Measurements from ENCODE around the genes POMC and RAB10.

GRCh38 chr2:23458795-23459555 lies 74.0 kb downstream of the KLHL29 start:
- RRBS: no CpG with 5 or more reads among the region's 6 CpGs

DNA sequence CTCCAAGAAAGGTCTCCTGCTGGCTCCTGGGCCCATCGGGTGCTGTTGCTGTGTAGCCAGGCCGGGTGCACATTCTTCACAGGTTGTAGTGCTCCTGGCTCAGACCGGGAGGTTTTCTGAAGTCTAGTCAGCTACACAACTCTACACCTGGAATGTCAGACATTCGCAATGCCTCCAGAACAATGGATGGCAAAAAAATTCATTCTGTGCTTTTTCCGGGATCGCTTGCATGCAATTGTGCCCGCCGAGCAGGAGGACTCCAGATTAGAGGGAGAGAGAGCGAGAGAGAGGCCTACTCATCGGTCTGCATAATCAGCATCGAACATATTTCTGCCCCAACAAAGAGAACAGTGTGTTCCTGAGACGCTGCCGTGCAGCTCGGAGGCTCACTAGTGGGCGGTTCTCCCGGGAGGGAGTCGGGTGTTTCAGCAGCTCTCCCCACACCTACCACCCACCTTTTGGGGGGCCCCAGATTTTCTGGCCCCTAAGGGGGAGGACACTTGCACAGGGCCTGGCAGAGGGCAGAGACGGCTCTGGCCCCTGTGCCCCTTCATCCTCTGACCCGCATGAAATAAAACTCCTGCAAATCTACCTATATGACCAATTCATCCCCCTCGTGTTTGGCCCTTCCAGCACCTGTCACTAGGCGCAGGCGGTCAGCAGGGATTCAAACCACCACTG lies 117.2 kb downstream of the KLHL29 start:
- RRBS: 100% methylated on average over 1 of the region's 22 CpGs

- RRBS: no CpG with 5 or more reads among the region's 11 CpGs
Observed at GRCh38 chr2:23563931-23564205, 178.9 kb downstream of the KLHL29 start.

DNA sequence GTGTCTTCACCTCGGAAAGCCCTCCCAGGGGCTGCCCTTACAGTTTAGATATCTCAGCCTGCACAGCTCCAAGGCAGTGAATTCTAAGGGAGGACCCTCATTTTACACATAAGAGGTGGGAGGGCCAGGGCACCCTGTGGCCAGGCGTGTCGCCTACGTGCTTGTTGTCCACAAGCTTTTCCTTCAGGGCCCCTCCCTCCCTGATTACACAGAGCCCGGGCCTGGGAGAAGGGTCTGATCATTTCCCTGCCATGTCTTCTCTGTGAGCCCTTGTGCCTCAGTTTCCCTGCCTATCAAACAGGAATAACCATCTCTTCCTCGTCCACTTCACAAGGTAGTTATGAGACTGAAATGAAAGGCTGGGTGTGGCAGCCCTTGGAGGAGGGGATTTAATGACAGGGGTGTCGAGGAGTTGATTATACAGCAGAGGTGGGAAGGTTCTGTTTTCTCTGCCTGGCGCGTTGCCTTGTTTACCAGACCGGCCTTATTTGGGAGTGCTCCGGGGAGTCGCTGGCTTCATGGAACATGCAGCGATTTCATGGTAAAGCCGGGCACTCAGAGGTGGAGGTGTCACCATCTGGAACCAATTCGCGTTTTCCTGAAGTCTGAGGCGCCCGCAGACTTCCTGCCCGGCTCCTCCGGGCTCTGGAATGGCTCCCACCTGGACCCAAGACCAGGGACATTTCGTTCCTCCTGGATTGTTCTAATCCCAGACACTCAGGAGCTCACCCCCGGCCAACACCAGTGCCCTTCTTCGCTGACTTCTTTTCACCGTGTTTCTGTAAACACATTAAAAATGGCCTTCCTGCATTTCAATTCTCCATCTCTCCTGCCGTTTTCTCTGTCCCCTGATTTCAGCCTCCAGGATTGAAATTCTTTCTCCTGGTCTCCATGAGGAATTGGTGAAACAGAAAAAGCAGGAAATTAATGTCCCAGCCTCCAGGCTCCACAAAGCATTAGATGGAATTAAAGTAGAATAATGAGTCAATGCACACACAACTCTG lies 209.0 kb downstream of the KLHL29 start:
- RRBS: 42% methylated on average over 6 of the region's 25 CpGs

GRCh38 chr2:24492206-24492994 lies 1.3 kb downstream of the NCOA1 start:
- RRBS: 2% methylated on average over 3 of the region's 22 CpGs

DNA sequence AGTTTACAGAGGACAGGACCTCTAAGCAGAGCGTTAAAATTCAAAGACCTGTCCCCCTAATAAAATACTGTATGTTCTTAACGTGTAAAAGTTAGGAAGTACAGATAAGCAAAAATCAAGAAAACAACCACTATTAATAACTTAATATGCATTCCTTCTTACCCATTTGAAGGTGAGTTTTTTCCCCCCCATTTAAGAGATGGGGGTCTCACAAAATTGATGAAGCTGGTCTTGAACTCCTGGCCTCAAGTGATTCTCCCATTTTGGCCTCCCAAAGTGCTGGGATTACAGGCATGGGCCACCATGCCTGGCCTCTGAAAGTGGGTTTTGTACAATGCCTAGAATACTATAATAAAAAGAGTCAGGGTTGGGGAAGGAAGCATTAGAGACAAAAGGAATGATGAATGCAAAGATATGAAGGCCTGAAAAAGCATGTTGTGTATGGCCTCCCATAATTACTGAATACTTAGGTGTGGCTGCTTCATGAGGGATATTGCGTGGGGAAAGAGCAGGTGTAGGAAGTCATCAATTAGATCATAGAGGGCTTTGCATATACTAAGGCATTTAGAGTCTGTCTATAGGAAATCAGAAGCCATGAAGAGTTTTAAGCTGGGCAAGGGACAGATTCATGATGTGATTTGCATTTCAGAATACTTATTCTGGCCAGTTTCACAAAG lies 48.0 kb downstream of the NCOA1 start:
- RRBS: no CpG with 5 or more reads among the region's 3 CpGs

- RRBS: no CpG with 5 or more reads among the region's 4 CpGs
Observed at GRCh38 chr2:24720309-24720855, 72.8 kb downstream of the PTRHD1 start.

DNA sequence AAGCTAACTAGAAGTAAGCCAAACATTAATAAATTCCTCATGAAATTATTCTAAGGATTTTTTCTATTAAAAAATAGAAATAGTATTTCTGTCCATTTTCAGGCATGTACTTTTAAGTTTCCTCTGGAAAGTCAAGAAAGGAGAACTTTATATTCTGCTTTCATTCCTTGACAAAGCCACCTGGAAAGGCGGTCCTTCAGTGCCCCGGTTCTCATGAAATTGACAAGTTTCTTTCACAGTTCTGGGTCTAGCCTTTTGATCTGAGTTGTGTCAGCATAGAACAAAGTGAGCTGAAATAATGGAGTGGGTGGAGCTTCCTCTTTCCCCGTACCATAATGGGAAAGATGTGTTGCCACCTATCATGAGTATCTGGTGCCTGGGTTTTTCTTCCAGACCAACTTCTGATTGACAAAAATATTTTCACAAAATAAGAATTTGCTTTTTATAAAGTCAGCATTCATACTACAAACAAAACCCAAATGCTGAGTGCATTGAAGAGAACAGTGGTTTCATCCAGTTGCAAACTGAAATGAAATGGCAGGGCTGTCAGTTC lies 49.3 kb downstream of the PTRHD1 start:
- RRBS: no CpG with 5 or more reads among the region's 3 CpGs

DNA sequence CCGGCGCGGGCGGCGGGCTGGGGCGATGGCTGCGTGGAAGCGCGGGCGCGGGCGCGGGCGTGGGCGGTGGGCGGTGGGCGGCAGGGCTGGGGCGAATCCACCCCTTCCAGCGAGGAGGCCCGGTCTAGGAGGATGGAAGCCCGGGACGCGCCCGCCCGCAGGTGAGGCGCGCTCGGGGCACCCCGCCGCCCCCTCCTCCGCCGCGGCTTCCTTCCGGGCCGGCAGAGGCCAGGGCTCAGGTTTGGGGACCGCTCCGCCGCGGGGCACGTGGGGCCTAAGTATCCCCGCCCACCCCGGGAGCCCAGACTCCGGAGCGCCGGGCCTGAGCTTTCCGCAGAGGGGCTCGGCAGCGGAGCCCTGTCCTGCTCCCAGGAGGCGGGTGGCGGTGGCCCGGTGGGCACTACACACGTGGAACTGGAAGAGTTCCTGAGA lies 391 bp upstream of the ADCY3 start:
- RRBS: 2% methylated on average over 21 of the region's 52 CpGs

DNA sequence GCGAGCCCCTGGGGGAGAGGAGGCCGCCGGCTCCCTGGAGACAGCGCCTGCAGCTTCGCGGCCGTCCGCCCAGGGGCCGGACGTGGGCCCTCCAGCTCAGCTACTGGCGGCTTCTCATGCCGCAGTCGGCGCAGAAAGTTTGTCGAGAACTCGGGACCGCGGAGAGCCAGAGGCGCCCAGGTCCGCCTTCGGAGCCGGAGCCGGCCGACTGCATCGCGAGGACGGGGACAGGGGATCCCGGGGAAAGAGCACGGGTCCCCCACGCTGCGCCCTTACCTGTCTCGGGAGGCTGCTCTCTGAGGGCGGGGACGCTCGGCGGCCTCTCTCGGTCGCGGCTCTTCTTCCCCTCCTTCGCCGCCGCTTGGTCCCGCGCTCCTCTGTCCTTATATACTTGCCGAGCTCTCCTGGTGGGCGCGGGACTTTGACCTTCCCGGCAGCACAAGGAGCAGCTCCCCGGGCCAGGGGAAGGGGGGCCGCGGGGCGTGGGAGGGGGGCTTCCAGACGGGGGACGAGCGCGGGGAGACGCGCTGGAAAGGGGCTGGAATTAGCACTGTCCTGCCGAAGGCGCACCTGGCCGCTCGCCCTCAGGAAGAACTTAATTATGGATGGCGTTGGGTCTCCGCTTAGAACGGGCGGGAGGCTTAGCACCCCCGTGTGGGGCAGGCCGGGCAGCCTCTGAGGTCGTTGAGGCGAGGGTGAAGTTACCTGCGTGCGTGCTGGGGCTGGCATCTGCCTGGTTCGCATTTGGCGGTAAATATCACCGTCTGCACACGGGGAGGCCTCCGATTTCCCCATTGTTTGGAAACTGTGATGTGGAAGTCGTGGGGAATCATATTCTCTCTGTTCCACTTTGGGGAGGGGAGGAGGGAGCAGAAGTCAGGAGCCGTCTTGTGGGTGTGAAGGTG lies at the start of gene POMC:
POMC (minus strand) TSS at position 359 of the 905 bp plus-strand sequence.
- RRBS: 2% methylated on average over 9 of the region's 79 CpGs

DNA sequence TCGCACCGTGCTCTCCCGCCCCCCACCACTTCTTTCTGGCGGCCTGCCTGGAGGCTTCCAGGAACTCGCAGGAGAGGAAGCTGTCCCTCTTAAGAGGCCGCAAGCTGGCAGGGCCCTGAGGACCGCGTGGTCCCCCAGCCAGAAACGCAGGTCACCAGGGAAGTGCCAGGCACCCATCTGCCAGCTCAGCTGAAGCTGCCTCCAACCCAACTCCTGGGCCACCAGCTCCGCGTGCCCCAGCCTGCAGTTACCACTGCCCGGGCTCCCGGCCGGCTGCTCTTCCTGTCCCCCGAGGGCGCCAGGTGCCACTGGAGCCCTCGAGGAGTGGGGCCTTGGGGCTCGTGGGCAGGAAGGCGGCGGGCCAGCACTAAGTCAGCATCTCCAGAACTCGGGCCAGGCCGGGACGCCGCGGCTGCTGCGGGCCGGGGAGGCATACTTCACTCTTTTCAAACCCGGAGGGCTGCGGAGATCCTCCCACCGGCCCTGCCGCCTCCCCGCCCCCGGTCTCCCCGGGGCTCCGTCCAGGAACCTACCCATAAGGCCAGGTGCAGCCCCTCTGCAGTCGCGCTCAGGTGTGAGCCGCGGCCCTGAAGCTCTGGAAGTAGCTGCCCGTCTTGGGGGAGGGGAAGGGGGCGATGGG lies 83.4 kb upstream of the POMC start:
- RRBS: no CpG with 5 or more reads among the region's 41 CpGs

DNA sequence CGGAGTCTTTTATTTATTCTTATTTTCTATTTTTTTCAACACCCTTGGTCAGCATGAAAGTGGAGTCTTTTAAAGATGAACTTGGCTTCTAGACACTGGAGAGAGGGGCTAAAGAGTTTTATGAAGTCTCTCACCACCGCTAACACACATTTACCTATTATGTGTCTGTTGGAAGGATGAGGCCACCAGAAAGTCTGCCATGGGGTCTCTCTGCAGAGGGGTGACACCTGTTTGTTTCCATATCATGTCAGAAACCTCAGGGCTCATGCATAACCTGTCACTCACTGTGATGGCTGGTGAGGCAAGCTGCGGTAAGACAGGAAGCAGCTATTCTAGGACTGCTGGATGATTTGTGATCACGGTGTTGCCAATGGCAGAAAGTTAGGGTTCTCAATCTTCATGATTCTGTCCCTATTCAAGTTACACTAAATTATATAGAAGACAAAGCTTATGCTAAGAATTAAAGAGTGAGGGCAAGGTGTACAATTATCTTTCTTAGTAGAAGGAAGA lies 60.8 kb upstream of the DNMT3A start:
- RRBS: no CpG with 5 or more reads among the region's 4 CpGs

- RRBS: no CpG with 5 or more reads among the region's 9 CpGs
Observed at GRCh38 chr2:25592846-25593596, 80.4 kb downstream of the DTNB start.

- RRBS: no CpG with 5 or more reads among the region's 12 CpGs
Observed at GRCh38 chr2:25711771-25712279, 38.4 kb upstream of the DTNB start.

DNA sequence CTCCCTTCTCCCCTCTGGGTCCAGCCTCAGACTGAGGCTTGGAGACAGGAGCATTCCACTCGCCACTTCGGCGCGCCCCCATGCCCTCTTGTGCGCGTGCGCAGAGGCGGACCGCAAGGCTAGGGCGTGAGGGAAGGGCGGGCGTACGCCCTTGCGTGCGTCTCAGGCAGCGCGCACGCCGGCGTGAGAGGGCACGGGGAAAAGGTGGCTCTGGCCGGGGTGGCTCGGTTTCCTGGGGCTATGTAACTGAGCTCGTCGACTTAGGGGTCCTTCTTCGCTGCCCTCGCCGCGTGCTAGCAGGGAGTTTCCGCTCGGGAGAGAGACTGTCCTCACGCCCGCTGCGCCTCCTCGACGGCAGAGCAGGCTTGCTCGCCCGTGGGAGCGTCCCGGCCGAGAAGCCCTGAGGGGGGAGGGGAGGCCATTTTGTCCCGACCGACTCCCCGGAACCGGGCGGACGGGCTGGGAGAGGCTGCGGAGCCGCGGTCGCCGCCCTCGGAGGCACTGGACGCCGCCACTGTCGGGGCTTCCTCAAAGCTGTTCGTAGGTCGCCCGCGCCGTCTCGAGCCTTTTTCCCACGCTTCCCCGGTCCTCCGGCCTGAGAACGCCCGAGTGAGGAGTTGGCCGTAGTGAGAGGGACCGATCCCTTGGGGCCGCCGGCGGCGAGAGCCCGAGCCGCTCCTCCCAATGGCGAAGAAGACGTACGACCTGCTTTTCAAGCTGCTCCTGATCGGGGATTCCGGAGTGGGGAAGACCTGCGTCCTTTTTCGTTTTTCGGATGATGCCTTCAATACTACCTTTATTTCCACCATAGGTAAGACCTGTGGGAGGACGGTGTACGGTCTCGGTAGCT lies at the start of gene RAB10:
RAB10 (plus strand) TSS at position 160 of the 850 bp plus-strand sequence.
- RRBS: 2% methylated on average over 19 of the region's 86 CpGs

DNA sequence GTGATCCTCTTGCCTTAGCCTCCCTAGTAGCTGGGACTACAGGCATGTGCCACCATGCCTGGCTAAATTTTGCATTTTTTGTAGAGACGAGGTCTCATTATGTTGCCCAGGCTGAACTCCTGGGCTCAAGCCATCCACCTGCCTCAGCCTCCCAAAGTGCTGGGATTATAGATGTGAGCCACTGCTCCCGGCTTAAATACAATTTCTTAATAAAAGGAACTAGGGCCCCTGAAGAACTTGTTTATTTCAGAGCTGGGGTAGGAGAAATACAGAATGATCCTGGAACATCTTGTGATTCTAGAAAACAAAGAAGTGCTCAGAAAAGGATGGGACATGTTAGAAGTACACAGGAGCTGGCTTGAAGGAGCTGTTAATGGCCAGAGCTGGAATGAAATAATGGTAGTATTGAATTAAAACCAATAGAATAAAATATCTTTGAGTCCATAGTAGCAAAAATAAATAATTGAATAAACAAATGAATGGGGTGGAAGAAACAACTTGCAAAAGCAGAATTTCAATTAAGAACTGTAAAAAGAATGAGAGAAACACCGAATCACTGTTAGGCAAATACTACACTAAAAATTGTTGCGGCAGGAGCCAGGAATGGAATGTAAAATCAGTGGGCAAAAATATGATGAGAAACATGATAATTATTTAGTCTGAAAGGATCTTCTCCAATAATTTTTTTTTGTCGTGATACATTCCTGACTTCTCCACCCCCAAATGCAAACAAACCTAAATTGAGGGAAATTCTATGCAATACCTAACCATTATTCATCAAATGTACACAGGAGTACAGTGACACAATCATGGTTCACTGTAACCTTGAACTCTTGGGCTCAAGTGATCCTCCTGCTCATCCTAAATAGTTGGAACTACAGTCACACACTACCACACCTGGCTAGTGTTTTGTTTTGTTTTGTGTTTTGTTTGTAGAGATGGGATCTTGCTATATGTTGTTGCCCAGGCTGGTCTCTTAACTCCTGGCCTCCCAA lies 46.2 kb downstream of the RAB10 start:
- RRBS: no CpG with 5 or more reads among the region's 5 CpGs

DNA sequence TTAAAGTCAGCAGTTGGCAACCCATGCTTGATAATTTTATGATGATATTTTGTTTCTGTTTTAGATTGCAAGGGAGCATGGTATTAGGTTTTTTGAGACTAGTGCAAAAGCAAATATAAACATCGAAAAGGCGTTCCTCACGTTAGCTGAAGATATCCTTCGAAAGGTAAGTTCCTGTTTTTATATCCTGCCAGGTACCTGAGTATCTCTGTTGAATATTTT lies 45.2 kb upstream of the GAREM2 start:
- RRBS: no CpG with 5 or more reads among the region's 4 CpGs

DNA sequence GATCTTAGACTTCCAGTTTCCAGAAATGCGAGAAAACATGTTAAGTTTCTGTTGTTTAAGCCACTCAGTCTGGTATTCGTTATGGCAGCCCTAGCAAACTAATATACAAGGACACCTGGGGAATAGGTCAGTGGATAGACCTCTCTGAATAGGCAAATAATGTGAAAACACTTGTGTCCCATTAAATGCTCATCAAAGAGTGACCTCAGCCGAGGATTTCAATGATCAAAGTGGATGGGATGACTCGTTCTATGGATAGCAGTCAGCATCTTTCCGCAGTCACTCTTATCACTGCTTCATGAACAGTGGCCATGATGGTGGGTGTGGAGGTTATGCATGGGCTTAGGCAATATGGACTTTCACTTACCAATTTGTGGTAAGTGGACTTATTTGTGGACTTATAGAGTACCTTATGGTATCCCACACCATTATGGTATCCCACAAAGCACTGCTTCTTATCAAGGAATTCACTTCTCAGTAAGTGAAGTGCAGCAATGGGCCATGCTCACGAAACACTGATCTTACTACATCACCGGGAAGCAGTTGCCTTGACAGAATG lies 22.1 kb downstream of the HADHA start:
- RRBS: no CpG with 5 or more reads among the region's 7 CpGs

DNA sequence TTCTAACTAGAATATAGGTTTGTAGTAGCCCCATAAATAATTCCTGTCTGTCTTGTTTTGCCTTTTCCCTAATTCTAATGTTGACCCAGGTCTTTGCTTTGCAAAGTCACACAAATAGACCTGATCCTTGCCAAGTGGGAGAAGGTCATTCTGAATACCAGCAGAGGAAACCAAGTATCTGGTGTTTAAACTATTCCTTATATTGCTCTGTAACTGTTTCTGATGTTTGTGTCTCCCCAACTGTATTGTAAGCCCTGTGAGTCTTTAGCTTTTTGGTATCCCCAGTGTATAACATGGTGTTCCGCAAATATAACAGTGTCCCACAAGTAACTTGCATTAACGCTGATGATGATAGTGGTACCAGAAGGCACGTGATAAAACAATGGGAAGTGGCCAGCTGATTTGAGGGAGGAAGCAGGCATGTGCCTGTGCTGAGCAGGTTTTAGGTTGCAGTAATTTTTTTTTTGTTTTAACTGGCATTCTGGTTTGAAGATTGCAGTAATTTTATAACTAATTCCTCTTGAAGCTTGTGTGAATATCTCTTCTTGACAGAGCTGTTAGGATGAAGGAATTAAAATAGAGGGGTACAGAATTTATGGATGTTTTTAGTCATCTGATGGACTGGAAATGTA lies 11.2 kb downstream of the HADHB start:
- RRBS: no CpG with 5 or more reads among the region's 3 CpGs

All from AG09319 (cell line).